Hematopoietic multipotent progenitor cell (in vitro differentiated cells): ENCODE data around the genes RNF20, OR13C4 and SLC44A1.

GRCh38 chr9:101062662-101063245 lies 34.2 kb downstream of the PLPPR1 start:
- CAGE, long polyA plus RNA = no peak

- CAGE, long polyA plus RNA = no peak
Measured at GRCh38 chr9:101398255-101398478, 251 bp downstream of the MRPL50 start.

DNA sequence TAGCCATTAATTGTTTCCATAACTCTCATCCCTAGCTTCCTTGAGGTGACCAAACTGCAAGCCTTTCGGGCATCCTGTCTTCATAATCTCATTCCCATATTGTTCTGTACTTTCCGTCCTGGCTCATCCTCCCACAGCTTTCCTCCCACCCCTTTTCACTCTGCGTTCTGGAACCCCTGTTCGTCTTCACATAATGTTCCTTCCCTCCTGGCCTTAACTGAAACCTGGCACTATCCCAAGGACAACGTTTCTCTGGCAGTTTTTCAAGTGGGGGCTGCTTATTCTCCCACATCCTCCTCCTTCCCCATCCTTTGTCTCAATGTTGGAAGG lies 1.4 kb downstream of the ZNF189 start:
- CAGE, long polyA plus RNA = no peak

GRCh38 chr9:101409160-101410045 lies 10.8 kb downstream of the ZNF189 start:
- CAGE, long polyA plus RNA = no peak

- CAGE, long polyA plus RNA = no peak
Measured at GRCh38 chr9:101421074-101422146, 14.2 kb downstream of the ALDOB start.

GRCh38 chr9:101533095-101534450 lies at the start of gene RNF20:
Gene RNF20 (plus strand): TSS chr9:101533853.
- CAGE, long polyA plus RNA = no peak

DNA sequence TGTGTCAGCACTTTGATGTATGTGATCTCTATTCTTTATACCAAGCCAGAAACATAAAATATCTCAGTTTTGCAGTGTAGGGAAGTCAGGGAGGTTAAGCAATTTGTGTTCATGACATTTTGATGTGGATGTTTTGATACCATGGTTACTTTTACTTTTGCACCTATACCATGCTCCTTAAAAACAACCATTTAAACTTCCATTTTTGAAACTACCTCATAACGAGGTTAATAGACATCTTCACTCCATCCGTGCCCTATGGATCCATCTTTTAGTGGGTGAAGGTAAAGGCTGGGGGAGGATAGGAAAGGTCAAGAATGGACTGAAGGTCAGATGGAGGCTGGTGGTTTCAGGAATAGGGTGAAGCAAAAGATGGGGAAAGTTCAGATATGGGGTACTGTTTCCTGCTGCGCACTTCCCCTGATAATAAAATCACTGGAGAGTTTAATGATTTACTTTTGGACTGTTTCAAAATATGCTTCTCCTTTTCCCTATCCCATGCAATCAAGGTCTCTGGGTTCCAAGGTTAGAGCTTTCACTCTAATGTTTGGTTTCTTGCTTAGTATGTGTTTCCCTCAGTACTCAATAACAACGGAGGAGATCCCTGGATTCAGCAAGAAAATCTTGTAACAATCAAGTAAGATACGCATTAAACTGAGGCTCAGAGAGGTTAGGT lies 10.7 kb upstream of the PPP3R2 start:
- CAGE, long polyA plus RNA = no peak

DNA sequence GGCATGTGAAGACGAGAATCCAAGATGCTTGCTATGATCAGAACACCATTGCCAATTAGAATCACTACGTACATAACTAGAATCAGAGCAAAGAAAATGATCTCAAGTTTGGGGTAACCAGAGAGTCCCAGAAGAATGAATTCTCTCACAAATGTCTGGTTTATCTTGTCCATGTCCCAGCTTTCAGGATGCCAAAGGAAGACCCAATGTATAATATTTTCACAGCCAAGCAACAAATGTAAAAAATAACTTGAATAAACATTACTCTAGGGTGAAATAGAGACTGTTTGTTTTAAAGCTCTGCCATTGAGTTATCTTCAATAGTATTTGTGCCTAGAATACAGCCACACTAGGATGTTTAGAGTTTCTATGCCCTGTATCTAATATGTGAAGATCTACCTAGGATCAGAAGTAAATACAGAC lies at the start of gene OR13C4:
TSS of gene OR13C4 (minus strand) at position 173 of the 423 bp plus-strand sequence.
- CAGE, long polyA plus RNA = no peak

DNA sequence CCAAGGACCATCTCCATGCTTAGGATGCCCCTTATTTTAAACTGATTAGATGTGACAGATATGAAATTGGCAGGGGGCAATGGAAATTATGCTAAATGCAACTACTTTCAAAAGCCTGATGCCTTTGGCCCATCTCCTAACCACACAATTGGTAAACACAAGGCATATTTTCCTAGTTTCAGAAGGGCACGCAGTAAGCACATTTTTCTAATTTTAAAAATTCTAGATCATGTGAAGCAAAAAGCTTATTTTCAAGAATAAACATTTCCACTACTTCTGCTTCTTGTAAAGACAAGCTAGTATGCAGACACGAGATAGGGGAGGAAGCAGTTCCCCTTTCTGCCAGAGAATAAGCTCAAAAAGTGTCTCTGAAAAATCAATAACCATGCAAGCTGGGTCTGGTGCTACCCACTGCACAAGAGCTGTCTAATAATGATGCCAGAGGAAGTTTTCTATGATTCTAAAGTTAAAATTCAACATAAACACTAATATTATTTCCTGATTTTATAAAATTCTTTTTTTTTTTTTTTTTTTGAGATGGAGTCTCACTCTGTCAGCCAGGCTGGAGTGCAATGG lies 67.6 kb downstream of the ABCA1 start:
- CAGE, long polyA plus RNA = no peak

GRCh38 chr9:104868329-104868666 lies 59.7 kb downstream of the ABCA1 start:
- CAGE, long polyA plus RNA = no peak

GRCh38 chr9:104907709-104907940 lies 20.3 kb downstream of the ABCA1 start:
- CAGE, long polyA plus RNA = no peak

DNA sequence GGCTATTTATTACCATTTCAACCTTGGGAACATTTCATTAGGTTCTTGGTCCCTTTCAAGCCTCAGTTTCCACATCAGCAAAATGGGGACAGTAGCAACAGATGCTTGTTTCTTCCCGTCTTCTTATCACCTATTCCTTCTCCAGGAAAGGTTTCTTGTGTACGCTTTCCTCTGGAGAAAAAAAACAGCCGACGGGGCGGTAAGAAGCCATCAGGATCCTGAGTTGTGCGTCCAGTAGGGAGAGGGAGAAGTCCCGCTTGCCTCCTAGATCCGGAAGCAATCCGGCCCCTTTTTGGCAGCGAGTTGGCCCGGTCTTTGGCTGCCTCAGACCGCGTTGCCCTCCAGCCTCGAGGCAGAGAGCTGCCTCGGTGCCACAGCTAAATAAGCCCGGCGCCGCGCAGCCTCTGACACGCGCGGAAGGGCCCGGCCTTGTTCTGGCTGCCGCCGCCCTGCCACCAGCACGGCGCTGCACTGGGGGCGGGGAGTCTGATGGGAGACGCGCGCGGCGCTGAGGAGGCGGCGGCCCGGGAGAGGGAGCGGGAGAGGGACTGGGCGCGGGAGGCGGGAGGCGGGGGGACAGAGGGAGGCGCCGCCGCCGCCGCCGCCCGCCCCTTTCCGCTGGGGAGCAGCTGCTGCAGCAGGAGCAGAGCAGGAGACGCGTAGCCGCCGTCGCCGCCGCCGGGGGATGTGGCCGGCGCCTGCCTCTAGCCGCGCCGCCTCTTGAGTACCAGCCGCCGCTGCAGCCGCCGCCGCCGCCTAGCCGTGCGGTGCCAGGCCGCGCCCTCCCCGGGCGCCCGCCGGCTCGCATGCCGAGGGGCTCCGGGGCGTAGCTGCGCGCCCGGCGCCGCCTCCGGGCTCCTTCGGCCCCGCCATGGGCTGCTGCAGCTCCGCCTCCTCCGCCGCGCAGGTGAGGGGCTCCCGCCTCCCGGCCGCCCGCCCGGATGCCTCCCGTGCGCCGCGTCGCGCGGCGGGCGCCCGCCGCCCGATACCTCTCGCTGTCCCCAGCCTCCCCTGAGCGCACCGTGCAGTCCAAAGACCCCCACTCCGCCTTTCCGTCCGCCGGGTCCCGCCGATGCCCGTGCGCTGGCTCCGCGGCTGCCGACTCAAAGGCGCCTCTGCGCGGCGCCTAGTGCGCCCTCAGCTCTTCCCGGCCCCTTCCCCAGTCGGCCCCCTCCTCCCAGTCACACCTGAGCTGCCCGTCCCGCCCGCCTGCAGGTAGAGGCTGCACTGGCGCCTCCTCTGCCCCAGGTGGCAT lies at the start of gene SLC44A1:
TSS of gene SLC44A1 (plus strand) at position 654 of the 1,255 bp plus-strand sequence.
- CAGE, long polyA plus RNA = no peak

DNA sequence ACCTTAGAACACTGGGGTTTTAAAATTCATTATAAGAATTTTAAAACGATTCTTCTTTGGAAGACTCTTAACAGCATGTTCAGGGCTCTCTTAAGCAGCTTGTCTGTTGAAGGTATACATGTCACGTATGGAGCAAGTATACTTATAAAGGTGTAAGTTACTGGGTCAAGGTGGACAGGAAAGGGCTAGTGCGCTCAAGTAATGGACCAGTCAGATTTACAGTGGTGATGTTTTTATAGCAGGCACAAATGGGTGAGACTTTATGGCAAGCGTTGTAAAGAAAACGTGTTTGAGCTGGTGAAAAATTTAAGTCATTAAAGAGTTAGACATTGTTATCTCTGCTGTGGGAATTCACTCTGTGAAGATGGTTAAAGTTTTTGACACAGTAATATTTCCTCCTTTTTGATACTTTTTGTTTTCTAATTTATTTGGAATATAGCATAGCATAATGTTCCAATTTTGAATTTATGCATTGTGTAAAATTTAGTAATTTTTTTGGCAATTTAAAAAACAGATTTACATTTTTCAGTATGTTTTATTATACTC lies 8.0 kb downstream of the SLC44A1 start:
- CAGE, long polyA plus RNA = no peak

- CAGE, long polyA plus RNA = no peak
Measured at GRCh38 chr9:105298789-105300128, 54.8 kb downstream of the SLC44A1 start.

- CAGE, long polyA plus RNA = no peak
Measured at GRCh38 chr9:105303740-105304208, 59.3 kb downstream of the SLC44A1 start.

- CAGE, long polyA plus RNA = no peak
Measured at GRCh38 chr9:105383092-105383485, 64.7 kb upstream of the FSD1L start.

GRCh38 chr9:106860613-106861675 lies 2.0 kb upstream of the ZNF462 start:
- CAGE, long polyA plus RNA = no peak

GRCh38 chr9:106916392-106917360 lies 53.7 kb downstream of the ZNF462 start:
- CAGE, long polyA plus RNA = no peak

- CAGE, long polyA plus RNA = no peak
Measured at GRCh38 chr9:107337183-107338457, 54.5 kb downstream of the RAD23B start.

DNA sequence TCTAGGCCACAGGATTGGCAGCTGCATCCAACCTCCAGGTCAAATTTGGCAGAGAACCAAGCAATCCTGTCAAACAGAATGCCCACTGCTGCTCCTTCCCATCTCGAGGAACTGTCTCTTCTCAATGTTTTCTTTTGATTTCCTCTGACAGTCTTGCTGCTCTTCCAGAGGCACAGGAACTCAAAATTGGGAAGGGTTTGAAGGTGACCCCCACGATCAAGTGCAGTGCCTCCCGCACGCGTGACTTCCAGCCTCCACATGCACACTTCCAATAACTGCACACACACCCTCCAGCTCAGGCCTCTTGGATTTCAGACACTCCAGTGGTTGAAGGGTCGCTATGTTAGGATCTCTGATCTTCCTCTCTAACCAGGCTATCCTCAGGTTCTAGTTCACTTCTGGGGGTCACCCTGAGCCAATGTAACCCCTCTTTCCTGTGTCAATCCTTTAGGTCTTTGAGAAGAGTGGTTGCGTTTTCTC lies 55.4 kb downstream of the RAD23B start:
- CAGE, long polyA plus RNA = no peak